Hair follicle dermal papilla cell (primary cell): ENCODE measurements around a stretch of chr2.

- CAGE, long polyA plus RNA, result no peak
Measured at GRCh38 chr2:176562478-176563038, 293.3 kb downstream of the MTX2 start.

- CAGE, long polyA plus RNA, result no peak
Measured at GRCh38 chr2:177222559-177223706, 10.3 kb downstream of the HNRNPA3 start.

DNA sequence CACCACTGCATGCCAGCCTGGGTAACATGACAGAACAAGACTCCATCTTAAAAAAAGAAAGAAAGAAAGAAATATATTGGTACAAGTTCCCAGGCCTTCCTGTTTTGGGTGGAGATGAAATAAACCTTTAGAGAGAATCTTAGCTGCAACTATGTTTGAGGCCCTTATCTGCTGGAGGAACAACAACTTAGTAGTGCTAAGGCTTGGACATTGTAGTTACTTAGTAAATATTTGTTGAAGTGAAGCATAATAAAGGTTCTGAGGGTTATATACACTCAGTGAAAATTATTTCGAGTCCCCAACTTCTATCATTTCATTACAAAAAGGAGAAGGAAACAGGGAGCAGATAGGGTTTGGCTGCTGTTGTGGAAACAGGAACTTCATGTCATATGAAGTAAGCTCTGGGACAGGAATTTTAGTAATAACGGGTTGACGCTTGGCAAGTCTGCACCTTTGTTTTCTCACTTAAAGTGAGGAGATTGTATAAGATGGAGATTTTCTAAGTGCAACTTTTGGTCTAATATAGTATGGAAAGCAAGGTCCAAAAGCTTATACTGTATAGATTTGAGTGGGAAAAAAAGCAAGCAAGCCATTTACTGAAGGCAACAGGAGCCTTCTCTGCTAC is 40.0 kb upstream of the AGPS start:
- CAGE, long polyA plus RNA, result no peak

DNA sequence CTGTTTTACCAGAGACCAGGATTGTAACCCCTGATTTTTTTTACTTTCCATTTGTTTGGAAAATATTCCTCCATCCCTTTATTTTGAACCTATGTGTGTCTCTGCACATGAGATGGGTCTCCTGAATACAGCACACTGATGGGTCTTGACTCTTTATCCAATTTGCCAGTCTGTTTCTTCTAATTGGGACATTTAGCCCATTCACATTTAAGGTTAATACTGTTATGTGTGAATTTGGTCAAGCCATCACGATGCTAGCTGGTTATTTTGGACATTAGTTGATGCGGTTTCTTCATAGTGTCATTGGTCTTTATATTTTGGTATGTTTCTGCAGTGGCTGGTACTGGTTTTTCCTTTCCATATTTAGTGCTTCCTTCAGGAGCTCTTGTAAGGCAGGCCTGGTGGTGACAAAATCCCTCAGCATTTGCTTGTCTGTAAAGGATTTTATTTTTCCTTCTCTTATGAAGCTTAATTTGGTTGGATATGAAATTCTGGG is 20.5 kb upstream of the AGPS start:
- CAGE, long polyA plus RNA, result no peak

DNA sequence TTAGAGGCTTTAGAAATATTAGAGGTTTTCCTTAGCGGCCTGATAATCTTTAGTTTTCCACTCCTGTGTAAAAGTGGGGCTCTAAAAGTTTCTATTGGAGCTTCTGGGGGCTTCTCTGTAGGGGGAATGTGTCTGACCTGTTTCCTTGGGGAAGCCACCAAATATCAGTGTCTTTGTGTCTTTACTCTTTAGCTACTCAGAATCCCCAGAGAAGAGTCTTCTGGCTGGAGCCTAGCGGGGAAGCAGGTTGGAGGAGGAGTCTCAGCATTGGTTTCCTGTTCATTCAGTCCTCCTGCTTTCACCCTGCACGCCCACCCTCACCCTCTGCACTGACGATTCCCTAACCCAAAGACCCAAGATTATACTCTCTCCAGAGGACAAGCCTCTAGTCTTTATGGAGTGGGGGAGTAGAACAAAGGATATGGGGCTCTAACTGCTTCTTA is 112.7 kb upstream of the TTC30A start:
- CAGE, long polyA plus RNA, result no peak

GRCh38 chr2:177888489-177889027 is 184.0 kb downstream of the PDE11A start:
- CAGE, long polyA plus RNA, result no peak

- CAGE, long polyA plus RNA, result no peak
Measured at GRCh38 chr2:178125423-178126279, 13.4 kb downstream of the RBM45 start.

- CAGE, long polyA plus RNA, result no peak
Measured at GRCh38 chr2:178378874-178379480, 72.0 kb downstream of the PRKRA start.

GRCh38 chr2:178478773-178479612 is 593 bp upstream of the FKBP7 start:
- CAGE, long polyA plus RNA, result no peak

GRCh38 chr2:178532513-178532916 is 52.3 kb downstream of the PLEKHA3 start:
- CAGE, long polyA plus RNA, result no peak

DNA sequence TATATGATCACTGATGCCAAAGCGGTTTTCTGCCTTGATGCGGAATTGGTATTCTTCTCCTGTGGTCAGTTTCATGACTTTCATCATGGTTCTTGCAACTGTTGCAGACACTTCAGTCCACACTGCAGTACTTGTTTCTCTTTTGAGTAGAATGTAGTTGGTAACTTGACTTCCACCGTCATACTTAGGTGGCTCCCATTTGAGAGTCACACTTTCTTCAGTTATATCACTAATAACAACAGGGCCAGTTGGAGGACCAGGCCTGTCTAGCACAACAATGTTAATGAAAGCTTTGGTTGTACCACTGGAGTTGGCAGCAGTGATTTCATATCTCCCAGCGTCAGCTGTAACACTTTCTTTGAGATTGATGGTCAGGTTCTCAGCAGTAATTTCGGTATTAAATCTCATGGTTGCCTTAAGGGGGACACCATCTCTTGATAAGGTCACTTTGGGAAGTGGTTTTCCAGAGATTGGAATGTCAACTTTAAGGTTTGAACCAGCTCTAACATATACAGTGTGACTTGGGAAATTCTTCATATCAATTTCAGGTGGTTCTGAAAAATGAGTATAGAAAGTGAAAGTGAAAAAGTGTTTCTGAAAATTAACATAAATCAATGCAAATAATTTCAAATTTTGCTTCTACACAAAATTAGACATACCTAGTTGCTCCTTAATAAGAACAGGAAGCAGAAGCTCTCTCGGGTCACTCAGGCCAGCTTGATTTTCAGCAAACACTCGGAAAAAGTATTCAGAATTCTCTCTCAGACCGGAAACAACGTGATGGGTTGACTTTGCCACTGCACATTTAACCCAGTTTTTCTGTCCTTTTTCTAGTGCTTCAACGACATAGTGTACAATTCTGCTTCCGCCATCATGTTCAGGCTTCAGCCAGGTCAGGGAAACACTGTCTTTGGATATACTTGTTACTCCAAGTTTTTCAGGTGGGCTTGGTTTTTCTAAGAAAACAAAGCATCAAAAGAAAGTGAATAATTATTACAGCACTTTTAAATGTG is 77.7 kb downstream of the PLEKHA3 start:
- CAGE, long polyA plus RNA, result no peak

DNA sequence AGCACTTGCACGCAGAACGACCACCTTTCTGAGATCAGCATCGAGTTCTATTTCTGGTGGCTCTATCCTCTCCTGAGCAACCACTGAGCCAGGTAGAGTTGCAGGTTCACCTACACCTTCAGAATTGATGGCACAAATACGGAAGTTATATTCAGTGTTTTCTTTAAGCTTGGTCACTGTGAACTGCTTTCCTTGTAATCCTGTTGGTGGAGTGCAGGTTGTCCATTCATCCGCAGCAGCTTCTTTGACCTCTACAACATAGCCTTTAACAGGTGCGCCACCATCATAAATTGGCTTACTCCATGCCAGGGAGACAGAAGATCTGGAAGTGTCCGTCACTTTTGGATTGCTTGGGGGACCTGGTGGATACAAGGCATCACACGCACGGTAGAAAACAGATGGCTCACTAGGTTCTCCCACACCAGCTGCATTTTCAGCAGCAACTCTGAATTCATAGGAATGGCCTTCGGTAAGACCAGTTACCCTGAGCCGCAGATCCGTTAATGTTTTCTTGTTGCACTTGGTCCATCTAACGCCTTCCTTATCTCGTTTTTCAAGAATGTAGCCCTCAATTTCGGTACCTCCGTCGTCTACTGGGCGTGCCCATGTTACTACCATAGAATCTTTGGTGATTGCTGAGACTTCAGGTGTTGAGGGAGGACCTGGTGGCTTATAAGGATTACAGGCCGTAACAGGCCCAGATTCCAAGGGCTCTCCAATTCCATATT is 83.0 kb downstream of the PLEKHA3 start:
- CAGE, long polyA plus RNA, result no peak

- CAGE, long polyA plus RNA, result no peak
Measured at GRCh38 chr2:178618209-178618586, 137.9 kb downstream of the PLEKHA3 start.

DNA sequence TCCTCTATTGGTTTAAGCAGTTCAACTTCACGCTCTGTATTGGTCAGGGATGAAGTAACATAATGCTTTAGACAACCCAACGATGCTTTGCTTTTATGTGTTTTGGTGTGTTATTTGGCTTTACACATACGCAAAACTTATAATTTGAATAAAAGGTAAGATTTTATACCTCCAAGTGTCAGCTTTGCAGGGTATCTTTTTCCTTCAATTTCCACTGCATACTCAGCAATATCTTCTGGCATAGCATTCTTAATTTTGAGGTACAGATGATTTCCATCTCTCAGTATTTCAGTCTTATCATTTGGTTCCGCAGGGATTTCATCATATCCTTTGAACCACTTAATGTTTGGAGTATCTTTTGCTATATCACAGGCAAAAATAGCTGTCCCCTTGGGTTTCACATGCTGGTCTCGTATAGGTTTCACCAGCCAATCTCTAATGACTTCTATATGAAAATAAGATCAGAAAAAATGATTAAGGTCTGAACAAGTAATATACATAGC is 155.1 kb downstream of the PLEKHA3 start:
- CAGE, long polyA plus RNA, result no peak

DNA sequence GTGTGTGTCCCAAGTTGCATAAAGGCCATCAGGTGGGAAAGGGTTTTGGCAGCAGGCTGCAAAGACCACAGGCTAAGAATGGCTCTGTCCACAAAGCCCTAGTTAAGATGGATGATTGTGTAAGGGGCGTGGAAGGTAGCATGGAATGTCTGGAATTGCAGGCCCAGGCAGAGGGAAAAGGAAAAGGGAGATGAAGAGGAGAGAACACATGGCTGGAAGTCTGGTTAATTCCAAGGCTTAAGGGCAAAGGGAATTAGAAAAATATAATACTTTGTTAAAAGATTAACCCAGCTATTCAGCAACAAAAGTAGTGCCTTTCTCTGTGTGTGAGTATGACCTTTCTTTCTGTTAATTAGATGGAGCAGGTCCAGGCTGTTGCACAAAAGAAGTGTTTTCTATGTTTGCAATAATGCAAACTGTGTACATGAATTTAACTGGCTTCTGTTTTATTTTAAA is 8.7 kb upstream of the CCDC141 start:
- CAGE, long polyA plus RNA, result no peak

DNA sequence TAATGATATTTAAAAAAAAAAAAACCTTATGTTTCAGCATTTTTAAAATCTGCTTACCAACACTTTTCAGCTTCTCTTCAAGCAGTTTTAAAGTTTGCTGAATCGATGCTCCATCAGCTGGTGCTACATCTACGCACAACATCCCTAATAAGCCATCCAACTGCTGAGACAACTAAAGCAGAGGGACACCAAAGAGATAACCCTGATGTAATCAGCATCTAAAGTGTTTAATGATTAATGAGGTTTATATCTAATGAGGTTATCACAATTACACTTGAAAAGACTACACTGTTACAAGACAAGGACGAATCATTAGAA is 73.7 kb upstream of the CCDC141 start:
- CAGE, long polyA plus RNA, result no peak

- CAGE, long polyA plus RNA, result no peak
Measured at GRCh38 chr2:179139690-179140411, 89.9 kb upstream of the CCDC141 start.

DNA sequence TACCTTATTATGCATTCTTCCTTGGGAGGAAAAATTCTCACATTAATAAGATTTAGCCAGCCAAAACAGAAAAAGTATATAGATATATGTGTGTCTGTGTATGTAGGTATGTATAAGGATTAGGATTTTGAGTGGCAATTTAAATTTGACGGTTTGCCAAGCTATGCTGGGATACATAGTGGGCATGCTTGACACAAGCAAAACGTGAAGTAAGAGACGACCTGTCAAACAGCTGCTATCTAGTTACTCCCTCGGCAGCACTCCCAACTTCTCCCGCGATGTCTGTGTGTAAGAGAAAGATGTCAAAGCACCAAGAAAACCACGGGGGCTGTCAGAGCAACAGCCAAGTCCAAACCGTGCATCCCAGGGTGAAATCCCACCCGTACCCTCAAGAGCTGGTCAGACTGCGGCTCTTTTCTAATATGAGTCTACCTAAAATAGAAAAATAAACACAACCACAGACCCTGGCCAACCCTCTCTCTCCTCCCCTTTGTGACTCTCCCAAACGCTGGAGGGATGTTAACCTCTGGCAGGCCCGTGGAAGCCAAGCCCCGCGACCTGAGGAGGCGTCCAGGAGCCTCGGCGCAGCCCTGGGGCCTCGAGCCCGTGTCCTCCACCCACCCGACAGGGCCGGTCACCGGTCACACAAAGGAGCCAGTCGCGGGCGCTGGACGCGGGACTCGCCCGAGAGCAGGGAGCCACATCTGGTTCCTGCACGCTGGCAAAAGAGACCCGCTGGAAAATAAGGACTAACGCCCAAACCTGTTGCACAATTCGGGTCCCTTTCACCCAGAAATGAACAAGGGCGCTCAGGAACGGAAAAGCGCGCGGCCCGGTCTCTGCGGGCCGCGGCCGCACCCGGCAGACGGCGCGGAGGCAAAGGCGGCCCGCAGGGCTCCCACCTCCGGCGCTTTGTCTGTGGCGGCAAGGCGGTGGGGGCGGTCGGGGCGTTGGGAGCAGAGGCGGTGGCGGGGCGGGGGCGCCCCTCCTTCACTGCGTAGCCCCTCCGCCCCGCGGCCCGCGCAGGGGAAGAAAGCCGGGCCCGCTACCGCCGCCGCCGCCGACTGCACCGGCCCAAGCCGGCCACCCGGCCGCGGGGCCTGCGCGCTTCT is 920 bp downstream of the SESTD1 start:
- CAGE, long polyA plus RNA, result no peak

- CAGE, long polyA plus RNA, result no peak
Measured at GRCh38 chr2:179581525-179582014, 279.8 kb downstream of the ZNF385B start.

DNA sequence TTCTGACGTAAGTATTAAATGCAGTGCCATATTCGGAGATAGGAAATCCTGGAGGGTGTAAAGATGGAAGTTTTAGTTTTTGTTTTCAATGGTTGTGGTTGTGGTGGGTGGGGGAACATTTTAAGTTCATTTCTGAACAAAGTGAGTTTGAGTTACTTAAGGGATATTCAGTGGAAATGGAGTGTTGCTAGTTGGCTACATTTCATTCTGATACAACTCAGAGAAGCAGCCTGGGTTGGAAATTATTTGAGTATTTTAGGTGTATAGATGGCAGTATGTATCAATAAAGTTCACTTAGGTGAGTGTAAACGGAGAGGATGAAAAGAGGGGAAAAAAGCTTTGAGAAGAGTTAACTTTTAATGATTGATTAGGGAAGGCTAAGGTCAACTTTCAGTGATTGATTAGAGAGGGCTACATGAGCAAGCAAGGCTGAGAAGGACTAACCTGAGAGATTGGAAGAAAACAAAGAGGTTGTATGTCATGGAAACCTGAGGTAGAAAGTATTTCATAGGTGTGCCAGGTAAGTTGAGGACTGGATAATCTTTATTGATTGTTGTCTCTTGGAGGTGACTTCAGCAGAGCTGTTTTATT is 33.8 kb downstream of the UBE2E3 start:
- CAGE, long polyA plus RNA, result no peak